ENCODE measurements around a stretch of chr1.

DNA sequence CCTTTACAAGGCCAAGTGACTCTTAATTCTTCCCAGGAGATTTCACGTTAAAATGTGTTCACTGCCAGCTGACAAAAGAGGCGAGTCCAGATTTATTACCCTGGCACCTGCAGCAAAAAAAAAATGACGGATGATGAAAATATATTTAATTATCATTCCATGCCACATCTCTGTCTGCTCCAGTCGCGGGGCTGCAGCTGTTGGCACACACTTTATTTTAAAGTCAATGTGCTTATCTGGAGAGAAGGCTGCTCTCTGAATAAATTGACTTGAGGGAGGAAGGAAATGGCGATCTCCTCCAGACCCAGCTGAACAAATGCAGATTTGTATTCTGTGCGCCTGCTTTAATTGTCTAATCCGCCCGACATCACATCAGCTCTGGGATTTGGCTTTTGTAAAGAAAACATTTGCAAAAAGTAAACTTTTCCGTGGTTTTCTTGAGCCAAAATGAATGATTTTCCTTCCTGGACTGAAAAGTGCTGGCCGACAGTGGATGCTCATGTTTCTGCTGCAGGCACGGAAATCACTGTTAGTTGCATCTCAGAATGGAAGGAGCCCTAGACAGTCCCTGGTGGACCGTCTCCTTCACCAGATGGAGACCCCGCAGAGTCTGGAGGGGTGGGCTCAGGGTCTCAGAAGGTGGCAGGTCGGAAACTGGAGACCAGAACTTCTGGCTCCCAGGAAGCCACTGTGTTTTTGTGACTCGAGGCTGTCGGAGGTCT is 150.2 kb downstream of the CAMTA1 start:
- RRBS: no CpG with 5 or more reads among the region's 17 CpGs

- RRBS: no CpG with 5 or more reads among the region's 13 CpGs
Observed at GRCh38 chr1:7455075-7455404, 316.1 kb upstream of the VAMP3 start.

GRCh38 chr1:7471585-7472360 is 299.3 kb upstream of the VAMP3 start:
- RRBS: no CpG with 5 or more reads among the region's 23 CpGs

DNA sequence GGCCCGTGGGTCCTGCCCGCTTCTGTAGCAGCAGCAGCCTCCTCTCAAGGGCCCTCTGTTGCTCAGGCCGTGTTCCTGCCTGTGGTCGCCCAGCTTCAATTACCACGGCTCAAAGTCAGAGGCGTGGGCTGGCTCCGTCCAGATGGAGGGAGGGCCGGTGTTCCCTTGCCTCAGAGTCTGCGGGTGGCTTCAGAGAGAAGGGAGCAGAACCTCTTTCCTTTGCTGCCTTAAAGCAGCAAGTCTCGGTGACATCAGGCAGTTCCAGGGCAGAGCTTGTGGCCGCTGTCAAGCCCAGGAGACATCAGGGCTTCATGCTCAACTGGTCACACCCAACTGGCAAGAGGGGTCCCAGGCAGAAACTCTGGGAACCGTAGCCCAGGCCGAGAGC is 270.5 kb upstream of the VAMP3 start:
- RRBS: no CpG with 5 or more reads among the region's 13 CpGs

DNA sequence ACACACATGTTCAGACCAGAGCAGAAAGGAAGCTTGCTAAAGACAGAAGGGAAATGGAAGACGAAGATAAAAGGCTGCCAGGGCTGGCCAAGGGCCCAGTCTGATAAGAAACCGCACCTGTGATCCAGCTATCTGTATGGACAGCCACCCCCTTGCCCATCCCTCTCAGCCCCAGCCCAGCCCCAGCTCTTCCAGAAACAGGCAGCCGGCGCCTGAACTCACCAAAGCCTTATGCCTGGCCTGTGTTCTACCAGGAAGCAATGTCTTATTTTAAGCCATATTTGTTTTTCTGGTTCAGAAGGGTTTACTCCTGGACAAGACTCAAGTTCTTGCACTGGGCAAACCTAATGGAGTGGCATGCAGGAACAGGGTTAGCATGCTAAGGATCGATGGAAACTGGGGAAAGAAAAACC is 198.3 kb upstream of the VAMP3 start:
- RRBS: no CpG with 5 or more reads among the region's 5 CpGs

DNA sequence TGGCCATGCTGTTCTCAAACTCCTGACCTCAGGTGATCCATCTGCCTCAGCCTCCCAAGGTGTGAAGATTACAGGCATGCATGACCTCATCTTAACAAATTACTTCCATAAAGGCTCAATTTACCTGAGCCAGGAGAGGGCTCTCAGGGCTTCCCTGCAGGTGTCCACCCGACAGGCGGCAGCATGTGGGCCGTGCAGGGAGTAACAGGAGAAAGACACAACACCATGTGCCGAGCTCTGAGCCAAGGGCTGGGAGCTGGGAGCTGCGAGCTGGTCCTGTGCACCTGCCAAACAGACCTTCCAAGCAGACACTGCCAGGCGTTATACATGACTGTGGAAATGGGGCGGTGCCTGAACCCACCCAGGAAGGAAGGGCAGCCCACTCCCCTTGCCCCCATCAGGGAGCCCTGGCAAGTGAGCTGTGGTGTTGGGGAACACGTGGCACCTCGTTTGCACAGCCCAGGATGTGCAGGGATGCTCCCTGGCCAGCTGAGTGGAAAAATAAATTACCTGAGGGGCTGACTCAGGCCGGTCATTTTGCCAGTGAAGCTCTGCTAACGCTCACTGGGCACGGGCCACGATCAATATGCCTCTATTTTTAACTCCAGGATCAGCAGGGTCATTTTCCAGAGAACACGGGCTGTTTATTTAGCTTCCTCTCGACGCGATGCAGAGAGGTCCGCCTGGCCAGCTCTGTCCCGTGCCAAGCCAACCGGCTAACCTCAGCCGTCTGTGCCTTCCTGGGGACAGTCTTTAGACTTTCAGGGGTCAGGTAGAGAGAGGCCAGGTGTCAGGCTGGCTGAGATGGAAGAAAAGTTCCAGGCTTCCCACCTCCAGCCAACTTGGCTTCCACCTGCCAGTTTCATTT is 196.9 kb upstream of the VAMP3 start:
- RRBS: no CpG with 5 or more reads among the region's 21 CpGs

- RRBS: no CpG with 5 or more reads among the region's 8 CpGs
Observed at GRCh38 chr1:7645092-7645569, 126.0 kb upstream of the VAMP3 start.

GRCh38 chr1:7648772-7649347 is 122.2 kb upstream of the VAMP3 start:
- RRBS: no CpG with 5 or more reads among the region's 12 CpGs

DNA sequence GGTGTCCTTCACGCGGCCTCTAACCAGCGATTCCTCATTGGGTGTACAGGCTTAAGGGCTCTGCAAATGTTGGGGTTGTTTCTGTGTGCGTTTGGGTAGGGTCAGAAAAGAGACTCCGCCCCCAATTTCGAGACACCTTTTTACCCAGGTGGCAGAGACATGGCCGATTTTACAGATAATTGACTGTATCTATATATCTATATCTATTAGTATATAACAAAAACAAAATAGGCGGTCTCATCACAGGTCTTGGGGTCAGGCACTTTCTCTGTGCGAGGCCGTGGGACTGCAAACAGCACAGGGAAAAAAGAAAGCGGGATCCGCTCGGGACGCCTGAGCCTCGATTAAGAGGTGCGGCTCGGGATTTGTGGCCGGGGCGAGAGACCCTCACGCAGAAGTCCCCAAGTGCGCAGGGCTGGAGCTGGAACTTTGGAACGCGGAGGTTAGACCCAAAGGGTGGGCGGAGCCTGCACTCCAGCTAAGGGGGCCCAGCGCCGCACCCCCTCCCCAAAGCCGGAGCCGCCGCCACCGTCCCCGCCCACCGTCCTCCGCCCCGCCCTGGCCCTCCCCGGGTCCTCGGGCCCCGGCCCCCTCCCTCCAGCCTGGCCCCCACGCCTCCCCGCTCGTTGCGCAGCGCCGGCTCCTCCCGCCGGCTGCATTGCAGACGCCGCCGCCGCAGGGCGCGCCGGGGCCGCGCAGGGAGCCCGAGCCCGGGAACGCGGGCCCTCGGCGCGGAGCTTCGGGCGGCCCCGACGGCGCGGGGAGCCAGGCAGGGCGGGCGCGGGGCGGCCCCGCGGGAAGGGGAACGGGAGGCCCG is 67.4 kb upstream of the VAMP3 start:
- RRBS: 5% methylated on average over 35 of the region's 75 CpGs

GRCh38 chr1:7704434-7705193 is 66.5 kb upstream of the VAMP3 start:
- RRBS: 2% methylated on average over 92 of the region's 131 CpGs

- RRBS: 94% methylated on average over 3 of the region's 5 CpGs
Observed at GRCh38 chr1:8009683-8010005, 16.5 kb downstream of the ERRFI1 start.

GRCh38 chr1:8018482-8018762 is 7.7 kb downstream of the ERRFI1 start:
- RRBS: no CpG with 5 or more reads among the region's 2 CpGs

DNA sequence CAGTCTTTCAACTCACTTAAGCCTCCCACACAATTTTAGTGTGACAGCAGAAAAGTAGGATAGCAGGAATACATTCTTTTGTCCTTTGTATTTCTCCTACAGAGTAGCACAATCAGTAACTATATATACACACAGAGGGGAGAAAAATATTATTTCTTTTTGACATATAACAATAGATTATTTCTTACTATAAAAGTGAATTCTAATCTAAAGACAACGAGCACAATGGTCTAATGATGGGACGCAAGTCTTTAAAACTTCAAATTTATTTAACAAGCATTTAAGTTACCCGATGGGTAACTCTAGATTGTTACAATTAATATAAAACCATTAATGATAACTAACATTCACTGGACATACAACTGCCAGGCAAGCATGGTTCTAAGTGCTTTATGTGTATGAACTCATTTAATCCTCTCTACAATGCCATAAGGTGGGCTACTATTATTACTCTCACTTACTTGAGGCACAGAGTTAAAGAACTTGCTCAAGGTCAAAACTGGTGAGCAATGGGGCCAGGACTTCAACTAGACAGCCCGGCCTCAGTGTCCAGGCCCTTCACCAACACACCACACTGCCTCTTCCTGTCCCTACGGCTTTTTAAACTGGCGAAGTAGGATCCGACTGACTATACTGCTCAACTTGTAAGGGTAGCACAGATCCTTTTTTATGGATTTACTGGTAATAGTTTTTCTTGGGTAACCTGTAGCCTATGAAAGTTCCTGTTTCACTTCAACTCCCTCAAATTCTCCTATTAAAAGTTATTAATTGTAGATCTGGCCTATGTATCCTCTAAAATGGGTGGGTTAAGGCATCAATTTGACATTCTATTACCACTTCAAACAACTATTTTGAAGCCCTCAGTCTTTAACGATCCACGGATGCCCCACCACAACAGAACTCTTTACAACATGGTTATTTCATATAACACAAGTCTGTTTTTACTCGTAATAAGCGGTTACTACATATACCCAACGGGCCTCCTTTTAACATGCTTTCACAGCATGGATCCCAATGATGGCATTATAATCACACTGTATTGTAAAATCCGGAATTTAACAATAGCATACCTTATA is 4.4 kb downstream of the ERRFI1 start:
- RRBS: no CpG with 5 or more reads among the region's 13 CpGs

DNA sequence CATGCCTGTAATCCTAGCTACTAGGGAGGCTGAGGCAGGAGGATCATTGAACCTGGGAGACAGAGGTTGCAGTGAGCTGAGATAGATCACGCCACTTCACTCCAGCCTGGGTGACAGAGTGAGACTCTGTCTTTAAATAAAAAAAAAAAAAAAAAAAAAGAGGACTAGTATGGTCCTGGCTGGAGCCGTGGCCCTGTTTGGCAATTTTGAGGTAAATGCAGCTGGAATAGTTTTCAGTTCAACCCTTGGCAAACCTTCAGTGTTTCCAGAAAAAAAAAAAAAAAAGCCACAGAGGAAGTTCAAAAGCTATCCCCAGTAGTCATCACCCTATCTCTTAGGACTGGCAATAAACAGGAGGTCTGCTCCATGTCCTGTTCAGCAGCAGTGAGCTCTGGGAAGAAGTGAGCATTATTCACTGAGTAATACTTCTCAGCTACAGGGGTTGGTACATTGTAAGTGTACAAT is 56.8 kb upstream of the ERRFI1 start:
- RRBS: no CpG with 5 or more reads among the region's 2 CpGs

DNA sequence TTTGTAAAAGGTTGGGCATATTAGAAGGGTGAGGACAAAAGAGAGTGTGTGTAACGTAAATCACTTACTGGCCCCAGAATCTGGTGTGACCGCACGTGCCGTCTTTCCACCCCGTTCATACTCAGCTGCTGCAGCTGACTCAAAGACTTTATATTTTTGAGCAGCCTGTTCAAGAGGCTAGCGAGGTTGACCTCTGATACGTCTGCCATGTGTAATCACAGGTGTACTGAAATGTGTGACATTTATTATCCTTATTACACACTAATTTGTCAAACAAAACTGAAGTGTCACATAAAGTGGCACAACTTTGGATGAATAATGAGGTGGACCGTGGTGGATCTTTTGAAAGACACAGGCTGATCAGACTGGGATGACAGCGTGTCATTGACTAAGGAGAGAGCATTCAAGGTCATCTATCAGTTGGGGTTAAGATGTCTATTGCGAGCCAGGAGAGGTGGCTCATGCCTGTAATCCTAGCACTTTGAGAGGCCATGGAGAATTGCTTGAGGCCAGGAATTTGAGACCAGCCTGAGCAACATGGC is 66.7 kb upstream of the ERRFI1 start:
- RRBS: no CpG with 5 or more reads among the region's 10 CpGs

GRCh38 chr1:8211722-8212477 is 106.0 kb upstream of the SLC45A1 start:
- RRBS: no CpG with 5 or more reads among the region's 31 CpGs

GRCh38 chr1:8241540-8241985 is 76.4 kb upstream of the SLC45A1 start:
- RRBS: no CpG with 5 or more reads among the region's 9 CpGs

GRCh38 chr1:8293907-8294360 is 24.0 kb upstream of the SLC45A1 start:
- RRBS: no CpG with 5 or more reads among the region's 12 CpGs

- RRBS: no CpG with 5 or more reads among the region's 5 CpGs
Observed at GRCh38 chr1:8353818-8354195, 35.9 kb downstream of the SLC45A1 start.

DNA sequence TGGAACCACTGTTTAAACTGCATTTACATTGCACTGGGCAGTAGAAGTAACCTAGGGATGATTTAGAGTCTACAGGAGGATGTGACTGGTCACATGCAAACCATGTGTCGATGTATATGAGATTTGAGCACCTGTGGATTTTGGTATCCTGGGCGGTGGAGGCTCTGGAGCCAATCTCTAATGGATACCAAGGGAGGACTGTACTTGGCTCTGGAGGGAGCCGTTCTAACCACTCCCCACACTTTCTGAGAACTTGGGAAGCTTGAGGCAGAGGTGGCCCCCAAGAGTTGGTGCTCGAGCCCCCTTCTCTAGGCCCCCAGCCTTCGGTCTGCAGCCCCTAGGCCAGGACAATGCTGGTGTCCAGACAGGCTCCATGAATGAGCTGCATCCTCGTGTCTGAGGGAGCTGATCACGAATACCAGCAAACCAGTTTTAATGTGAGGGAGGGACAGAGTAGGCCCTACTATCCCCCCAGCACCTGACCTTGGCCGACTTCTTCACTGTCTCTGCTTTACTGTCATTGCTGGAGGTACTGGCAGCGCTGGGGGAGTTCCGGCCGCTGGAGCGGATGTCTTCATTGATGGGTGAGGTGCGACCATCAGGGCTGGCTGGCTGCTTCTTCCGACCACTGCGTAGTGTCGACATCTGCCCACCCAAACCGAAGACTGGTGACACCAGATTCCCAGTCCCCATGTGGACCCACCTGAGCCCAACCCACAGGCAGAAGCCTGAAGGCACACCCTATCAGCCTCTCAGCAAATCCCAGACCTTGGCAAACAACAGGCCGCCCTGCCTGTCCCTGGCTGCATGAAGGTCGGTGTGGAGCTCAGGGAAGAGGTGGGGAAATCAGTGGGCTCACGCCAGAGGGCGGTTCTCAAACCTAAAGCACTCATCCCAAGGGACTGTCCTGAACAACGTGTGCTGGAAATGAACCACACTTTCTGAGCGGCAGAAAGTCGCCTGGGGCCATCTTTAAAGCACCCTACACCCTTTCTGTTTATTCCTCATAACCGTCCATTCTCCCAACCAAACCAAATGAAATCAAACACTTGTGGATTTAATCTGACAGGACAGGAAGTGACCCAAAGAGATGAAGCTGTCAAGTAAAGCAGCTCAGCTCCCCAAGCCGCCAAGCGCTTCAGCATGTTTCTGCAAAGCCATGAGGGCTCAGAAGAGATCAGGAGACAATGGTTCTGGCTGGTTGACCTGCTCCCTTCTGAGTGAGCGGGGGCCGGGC is 44.7 kb downstream of the SLC45A1 start:
- RRBS: no CpG with 5 or more reads among the region's 29 CpGs